Liver (tissue), 9 donors: ENCODE measurements around the genes CSF3R, MYCBP and HPCAL4.

DNA sequence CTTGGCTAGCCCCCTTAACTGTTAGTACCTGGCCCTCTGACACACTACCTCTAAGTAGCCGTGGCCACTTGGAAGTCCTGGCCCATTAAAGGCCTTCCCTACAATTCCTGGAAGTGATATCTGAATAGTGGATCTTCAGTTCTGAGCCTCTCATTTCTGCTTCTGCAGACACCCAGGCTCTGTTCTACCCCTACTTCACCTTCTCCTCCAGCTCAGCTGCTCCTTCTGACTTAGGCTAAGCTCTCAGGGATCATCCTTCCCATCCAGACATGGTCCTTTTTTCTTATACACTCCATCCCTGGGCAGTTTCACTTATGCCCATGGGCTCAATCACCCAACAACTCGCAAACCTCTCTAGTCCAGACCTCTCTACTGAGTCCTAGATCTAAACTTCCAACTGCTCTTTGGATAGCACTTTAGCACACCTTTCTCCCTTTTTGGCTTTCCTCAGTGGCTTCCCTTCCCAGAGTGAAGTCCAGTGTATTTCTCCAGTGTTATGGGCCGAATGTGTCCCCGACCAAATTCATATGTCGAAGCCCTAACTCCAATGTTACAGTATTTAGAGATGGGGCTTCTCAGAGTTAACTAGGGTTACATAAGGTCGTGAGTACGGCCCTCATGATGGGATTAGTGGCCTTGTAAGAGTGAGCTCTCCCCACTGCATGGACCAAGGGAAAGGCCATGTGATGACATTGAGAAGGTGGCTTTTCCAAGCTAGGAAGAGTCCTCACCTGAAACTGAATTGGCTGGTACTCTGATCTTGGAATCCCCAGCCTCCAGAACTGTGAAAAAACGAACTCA, 3.9 kb upstream of the OSCP1 start:
- PRO-cap, 5 experiments, result no peak in any of the 5 experiments
- RAMPAGE, long total RNA, 2 experiments, result no peak in any of the 2 experiments
- RRBS, result no CpG with 5 or more reads among the region's 8 CpGs

DNA sequence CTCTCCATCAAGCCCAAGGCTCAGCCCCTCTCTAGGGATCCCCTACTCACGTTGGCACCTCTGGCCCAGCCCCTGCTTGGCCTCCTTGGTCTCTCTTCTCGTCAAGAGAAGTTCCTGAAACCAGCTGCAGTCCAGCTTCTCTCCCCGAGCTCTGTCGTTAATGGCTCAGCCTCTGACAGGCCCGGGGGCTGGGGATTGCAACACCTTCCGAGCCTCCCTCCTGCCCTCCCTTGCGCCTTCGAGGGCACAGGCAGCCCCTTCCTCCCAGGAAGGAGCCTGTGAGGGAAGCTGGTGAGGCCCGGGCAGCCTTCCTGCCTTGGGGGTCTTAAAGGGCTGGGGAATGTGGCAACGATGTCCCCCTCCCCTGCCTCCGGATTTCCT, at the start of gene CSF3R:
CSF3R (minus strand) TSS at position 153 of the 381 bp plus-strand sequence.
- PRO-cap, 5 experiments, result peak in 4 of 5 experiments; most common minus-strand start position 153 of the sequence (in 4)
- RAMPAGE, long total RNA, 2 experiments, result start-site peak on the minus strand in 2 of 2 experiments, centred at positions 122 to 150 of the sequence, 427 to 2,635 reads per replicate
- RRBS, result 50% methylated on average over 3 of the region's 11 CpGs

DNA sequence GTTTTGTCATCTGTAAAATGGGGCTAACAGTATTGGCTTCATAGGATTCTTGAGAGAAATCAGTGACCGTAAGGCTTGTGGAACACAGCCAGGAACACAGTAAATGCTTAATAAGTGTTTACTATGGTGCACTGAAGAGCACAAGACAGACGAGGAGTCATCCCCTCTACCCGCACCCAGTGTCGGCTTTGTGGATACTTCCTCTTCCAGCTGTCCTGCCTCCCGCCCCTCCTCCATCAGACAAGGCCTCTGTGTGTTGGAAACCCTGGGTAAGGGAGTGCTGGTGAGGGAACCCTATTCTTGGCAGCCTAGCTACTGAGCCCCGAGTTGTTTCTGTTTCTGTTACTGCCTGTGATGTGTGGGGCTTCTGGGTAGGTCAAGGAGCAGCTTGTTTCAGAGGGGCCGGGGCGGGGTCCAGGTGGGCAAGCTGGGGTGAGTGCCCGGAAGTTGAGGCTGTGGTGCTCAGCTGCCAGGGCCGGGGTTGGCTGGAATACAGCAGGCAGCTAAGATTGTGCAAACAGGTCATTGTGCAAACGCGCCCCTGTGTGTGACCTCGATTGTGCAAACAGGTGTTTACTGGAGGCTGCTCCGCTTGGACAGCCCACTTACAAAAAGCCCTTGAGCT, 4.0 kb upstream of the CSF3R start:
- PRO-cap, 5 experiments, result peak in 2 of 5 experiments; most common minus-strand start position 483 of the sequence (in 2)
- RAMPAGE, long total RNA, 2 experiments, result no peak in any of the 2 experiments
- RRBS, result 28% methylated on average over 3 of the region's 14 CpGs

DNA sequence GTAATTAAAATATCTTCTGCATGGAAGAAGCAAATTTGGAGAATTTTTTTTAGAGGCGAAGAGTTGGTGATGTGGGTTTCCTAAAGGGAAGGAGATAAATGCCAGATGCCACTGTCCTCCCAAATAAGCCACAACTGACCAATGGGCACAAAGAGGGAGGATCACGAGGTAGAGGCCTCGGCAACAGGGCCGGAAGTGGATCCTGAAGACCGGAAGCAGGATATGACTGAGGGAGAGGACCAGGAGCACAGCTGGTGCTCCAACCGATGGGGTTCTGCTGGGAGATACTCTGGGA, 169.1 kb downstream of the GRIK3 start:
- PRO-cap, 5 experiments, result no peak in any of the 5 experiments
- RAMPAGE, long total RNA, 2 experiments, result no peak in any of the 2 experiments
- RRBS, result no CpG with 5 or more reads among the region's 6 CpGs

GRCh38 chr1:37053975-37054364, 19.7 kb upstream of the GRIK3 start:
- PRO-cap, 5 experiments, result no peak in any of the 5 experiments
- RAMPAGE, long total RNA, 2 experiments, result no peak in any of the 2 experiments
- RRBS, result no CpG with 5 or more reads among the region's 1 CpG

DNA sequence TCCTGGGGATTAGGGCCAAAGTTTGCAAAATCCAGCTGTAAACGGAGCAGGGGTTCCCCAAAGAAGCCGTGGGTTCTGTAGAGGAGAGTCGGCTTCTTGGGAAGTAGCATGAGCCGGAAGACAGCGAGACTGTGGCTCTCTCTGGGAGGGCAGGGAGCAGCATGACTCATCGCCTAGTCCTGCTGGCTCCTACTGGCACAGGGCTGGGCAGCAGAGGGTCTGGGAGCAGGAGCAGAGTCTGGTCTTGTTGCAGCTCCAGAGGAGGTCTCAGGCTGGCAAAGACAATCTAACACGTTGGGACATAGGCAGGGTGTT, 2.7 kb upstream of the ZC3H12A start:
- PRO-cap, 5 experiments, result peak in 3 of 5 experiments; most common plus-strand start position 210 of the sequence (in 3); most common minus-strand start position 122 of the sequence (in 1)
- RAMPAGE, long total RNA, 2 experiments, result no peak in any of the 2 experiments
- RRBS, result no CpG with 5 or more reads among the region's 7 CpGs

DNA sequence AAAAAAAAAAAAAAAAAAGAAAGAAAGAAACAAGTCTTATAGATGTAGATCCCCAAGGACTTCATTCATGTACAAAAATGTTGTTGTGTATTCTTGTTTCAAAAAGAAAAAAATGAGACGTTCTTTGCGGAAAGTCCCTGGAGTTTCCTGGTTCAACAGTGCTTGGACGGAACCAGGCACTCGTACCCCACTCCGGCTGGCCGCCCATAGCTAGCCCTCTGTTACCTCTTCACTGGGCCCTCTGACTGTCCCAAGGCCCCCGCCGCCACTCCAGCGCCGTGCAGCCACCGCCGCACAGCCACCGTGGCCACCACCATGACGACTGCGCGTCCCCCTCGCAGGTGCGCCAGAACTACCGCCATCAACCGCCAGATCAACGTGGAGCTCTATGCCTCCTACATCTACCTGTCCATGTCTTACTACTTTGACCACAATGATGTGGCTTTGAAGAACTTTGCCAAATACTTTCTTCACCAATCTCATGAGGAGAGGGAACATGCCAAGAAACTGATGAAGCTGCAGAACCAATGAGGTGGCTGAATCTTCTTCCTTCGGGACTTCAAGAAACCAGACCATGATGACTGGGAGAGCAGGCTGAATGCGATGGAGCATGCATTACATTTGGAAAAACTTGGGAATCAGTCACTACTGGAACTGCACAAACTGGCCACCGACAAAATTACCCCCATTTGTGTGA, 9.5 kb downstream of the SNIP1 start:
- PRO-cap, 5 experiments, result no peak in any of the 5 experiments
- RAMPAGE, long total RNA, 2 experiments, result no peak in any of the 2 experiments
- RRBS, result no CpG with 5 or more reads among the region's 24 CpGs

DNA sequence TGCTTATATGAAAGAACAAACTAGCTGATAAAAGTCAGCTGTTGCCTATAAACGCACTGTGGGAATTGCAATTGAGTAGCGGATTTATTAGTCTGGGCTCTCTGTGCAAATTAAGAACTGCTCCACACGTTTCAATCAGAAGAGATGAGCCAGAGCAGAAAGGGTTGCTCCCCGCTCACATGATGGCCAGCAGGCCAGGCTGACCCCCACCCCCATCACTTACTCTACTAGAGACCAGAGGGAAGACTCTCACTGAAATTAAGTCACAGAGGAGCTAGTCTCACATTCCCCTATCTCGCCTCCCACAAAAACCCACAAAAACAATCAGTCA, 13.6 kb downstream of the C1orf109 start:
- PRO-cap, 5 experiments, result no peak in any of the 5 experiments
- RAMPAGE, long total RNA, 2 experiments, result no peak in any of the 2 experiments
- RRBS, result no CpG with 5 or more reads among the region's 5 CpGs

GRCh38 chr1:37947428-37947970, 646 bp upstream of the INPP5B start:
- PRO-cap, 5 experiments, result peak in 2 of 5 experiments; most common minus-strand start chr1:37947545 (in 2)
- RAMPAGE, long total RNA, 2 experiments, result no peak in any of the 2 experiments
- RRBS, result 83% methylated on average over 1 of the region's 8 CpGs

GRCh38 chr1:38498677-38499103, 360.9 kb downstream of the RRAGC start:
- PRO-cap, 5 experiments, result no peak in any of the 5 experiments
- RAMPAGE, long total RNA, 2 experiments, result no peak in any of the 2 experiments
- RRBS, result no CpG with 5 or more reads among the region's 7 CpGs

DNA sequence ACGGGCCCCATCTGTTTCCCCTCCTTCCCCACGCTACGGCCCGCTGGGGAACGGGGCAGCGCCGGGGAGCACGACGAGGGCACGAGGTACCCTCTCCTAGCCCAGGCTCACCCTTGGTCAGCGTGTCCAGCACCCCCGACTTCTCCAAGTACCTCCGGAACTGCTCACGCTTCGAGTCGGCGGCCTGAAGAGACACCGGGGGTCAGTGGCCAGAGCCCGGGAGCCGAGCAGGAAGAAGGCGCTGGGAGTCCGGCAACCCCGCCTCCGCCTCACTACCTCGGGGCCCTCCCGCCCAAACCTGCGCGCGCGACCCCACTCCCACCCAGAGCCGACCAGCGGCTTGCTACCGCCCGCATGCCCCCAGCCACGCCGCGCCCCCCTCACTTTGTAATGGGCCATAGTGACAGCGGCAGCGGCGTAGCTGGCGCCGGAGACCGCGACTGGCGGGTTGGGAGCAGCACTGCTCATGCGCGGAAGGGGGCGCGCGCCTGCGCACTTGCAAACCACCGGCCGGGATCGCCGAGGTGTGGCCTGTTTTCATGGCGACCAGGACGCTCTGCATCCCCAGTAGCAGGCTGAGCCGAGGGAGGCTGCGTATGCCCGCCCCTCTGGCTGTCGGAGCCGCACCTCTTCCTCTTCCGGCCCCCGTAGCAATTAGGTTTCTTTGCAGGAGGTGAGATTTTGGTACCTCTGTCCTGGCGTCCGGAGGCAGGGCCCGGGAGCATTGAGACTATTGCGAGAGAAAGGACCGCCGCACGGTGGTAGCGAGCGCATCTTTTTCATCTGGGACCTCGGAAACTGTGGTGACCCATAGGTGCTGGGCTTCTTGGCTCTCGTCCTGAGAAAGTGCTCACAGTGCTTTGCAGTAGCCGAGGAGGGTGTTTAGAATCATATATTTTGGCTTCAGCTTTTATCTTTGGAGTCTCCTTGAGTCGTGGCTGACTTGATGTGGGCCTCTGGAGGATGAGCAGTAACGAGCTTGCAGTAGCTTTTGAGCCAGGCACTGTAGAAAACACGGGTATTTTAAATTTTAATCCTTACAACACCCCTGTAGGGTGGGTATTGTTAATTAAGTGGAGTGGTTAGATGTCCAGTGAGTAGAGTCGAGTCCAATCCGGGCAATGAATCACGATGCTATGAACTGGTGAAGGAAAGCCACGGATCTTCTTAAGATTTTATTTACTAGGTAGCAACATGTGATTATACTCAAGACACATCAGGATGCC, at the start of gene MYCBP:
MYCBP (minus strand) TSS at position 442 of the 1,226 bp plus-strand sequence.
- PRO-cap, 5 experiments, result peak in 5 of 5 experiments; most common plus-strand start position 634 of the sequence (in 3); most common minus-strand start position 442 of the sequence (in 4)
- RAMPAGE, long total RNA, 2 experiments, result start-site peak on the minus strand in 2 of 2 experiments, centred at positions 426 to 432 of the sequence, 127 to 295 reads per replicate
- RRBS, result 1% methylated on average over 22 of the region's 83 CpGs

DNA sequence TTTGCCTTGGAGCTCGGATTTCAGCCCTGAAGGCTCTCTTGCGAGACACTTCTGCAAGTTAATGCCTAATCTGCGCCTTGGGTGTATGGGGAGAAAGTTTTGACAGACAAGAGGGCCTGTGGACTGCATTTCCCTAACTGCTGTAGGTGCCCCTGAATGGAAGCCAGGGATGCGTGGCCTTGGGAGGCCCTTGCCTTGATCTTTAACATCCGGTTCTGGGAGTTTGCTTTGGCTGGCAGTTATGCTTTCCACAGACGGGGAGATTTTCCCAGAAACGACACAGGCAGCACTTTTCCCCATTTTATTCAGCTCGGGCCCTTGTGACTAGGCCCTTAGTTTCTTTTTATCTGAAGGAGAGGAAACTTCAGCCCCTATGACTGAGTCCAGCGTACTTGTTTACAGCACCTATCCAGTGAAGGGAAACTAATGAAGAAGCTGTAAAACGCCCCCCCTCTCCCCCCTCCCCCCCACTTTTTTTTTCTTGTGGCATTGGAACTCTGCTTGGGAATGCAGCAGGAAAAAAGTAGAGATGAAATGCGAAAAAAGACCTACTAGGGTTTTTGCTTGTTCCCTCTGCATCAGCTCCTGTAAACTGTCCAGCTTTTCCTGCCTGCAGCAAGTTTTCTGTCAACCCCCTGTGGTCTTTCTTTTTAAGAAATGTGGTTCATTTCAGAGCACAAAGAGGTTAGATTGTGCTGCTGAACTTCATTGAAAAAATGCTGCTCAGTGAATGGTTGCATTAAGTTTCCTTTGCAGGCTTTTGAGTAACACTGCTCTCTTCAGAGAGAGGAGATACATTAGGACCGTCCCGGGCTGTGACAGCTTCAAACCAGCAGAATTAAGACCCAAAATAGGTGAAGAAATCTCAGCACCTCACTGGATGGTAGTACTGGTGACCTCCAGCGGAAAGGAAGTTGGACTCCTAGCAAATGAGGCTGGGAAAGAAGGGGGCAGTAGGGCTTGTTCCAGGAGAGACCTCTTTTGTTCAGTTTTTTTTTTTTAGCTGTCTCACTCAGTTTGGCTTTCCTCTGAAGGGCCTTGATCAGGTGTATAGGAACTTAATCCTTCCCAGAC, 80.5 kb downstream of the NDUFS5 start:
- PRO-cap, 5 experiments, result peak in 3 of 5 experiments; most common plus-strand start position 260 of the sequence (in 1); most common minus-strand start position 204 of the sequence (in 2)
- RAMPAGE, long total RNA, 2 experiments, result no peak in any of the 2 experiments
- RRBS, result no CpG with 5 or more reads among the region's 14 CpGs

GRCh38 chr1:39110485-39111315, 84.5 kb downstream of the NDUFS5 start:
- PRO-cap, 5 experiments, result no peak in any of the 5 experiments
- RAMPAGE, long total RNA, 2 experiments, result no peak in any of the 2 experiments
- RRBS, result no CpG with 5 or more reads among the region's 5 CpGs

- PRO-cap, 5 experiments, result no peak in any of the 5 experiments
- RAMPAGE, long total RNA, 2 experiments, result no peak in any of the 2 experiments
- RRBS, result 82% methylated on average over 4 of the region's 14 CpGs
Observed at GRCh38 chr1:39387812-39388724, 103.4 kb upstream of the BMP8A start.

GRCh38 chr1:39487212-39488292, 3.9 kb upstream of the BMP8A start:
- PRO-cap, 5 experiments, result no peak in any of the 5 experiments
- RAMPAGE, long total RNA, 2 experiments, result no peak in any of the 2 experiments
- RRBS, result no CpG with 5 or more reads among the region's 10 CpGs

DNA sequence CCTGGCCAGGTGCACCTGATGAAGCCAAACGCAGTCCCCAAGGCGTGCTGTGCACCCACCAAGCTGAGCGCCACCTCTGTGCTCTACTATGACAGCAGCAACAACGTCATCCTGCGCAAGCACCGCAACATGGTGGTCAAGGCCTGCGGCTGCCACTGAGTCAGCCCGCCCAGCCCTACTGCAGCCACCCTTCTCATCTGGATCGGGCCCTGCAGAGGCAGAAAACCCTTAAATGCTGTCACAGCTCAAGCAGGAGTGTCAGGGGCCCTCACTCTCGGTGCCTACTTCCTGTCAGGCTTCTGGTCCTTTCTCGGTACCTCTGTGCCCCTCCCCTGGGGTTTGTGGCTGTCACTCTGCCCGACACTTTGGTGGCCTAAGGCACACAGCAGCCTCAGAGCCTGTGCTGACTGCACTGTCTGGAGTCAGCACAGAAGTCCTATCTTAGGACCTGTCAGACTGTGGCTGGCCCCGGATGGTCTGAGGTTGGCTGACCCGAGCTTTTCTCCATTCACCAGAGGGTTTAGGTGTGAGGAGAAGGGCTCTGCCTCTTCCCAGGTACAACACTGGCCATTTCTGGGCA, 34.3 kb downstream of the BMP8A start:
- PRO-cap, 5 experiments, result no peak in any of the 5 experiments
- RAMPAGE, long total RNA, 2 experiments, result no peak in any of the 2 experiments
- RRBS, result no CpG with 5 or more reads among the region's 14 CpGs

DNA sequence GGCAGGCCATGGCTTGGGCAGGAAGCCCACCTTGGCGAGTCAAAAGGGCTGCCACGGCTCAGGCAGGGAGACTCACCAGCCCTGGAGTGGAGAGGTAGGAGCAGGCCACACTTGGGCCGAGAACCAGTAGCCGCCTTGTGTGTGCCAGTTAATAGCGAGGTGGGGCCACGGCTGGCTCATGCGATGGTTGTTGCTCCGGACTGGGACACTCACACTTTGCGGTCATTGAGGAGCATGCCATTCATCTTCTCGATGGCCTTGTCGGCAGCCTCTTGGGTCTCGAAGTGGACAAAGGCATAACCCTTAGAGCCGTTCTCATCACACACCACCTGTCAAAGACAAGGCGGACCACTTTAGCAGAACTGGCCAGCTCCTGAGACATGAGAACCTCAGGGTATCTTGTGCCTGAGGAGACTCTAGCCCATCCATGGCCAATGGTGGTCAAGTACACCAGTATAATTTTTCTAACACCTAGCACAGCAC, 5.5 kb downstream of the PABPC4 start:
- PRO-cap, 5 experiments, result no peak in any of the 5 experiments
- RAMPAGE, long total RNA, 2 experiments, result no peak in any of the 2 experiments
- RRBS, result no CpG with 5 or more reads among the region's 14 CpGs

- PRO-cap, 5 experiments, result no peak in any of the 5 experiments
- RAMPAGE, long total RNA, 2 experiments, result no peak in any of the 2 experiments
- RRBS, result 54% methylated on average over 7 of the region's 51 CpGs
Observed at GRCh38 chr1:39609465-39610458, 29.7 kb downstream of the HEYL start.

DNA sequence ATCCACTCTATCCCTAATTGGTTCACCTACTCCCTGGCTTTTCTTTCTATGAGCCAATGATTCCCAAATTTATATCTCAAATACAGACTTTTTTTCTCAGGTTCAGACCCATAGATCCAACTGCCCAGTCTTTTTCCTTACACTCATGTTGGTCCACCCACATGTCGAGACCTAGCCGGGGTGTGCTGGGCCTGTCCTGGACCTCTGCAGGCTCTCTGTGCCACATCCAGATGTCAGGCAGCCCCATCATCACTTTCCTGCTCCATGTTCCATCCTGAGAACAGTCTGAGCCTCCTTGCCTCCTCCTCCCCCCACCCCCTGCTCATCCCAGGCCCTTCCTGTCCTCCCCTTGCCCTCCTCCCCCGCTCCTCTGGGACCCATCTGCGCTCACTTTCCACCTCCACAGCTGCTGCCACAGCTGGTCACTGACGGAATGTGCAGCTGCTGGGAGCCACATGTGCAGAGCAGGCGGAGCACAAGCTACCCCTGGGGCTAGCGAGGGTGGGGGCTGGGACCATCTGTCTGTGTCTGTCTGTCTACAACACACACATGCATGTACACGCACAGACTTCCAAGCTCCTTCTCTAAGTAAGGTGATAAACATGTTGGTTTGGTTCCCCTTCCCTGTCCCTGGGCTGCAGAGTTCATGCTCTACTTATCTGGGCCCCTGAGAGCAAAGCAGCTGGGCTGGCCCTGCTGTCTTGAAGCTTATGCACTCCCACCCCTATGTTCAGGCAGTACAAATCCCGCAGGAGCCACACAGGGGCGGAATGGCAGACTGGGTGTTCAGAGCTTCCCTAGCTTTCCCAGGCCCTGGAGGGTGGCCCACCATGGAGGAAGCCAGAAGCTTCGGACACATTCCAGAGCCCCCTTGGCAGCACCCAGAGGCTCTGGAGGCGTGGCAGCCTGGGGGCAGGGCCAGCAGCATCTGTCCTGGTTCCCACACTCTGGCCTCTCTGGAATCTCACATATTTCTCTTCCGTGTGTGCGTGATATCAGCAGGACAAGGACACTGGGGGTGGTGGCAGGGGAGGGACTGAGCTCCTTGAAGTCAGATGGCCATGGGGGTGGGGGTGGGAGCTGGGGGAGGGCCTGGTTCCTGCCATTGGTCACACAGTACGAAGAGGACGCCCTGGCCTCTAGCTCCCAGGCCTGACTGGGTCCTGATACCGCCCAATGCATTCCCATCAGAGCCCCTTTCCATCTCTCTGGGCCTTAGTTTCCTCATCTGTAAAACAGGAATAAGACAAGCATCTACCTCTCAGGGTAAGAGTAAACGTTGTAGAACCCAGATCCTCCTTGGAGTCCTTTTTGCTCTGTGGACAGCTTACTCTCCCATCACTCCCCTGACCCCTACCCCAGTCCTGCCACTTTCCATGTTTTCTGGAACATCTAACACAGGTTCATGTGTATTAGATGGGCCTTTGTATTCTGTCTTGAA, 7.0 kb upstream of the HEYL start:
- PRO-cap, 5 experiments, result peak in 2 of 5 experiments; most common plus-strand start position 1,112 of the sequence (in 1); most common minus-strand start position 966 of the sequence (in 1)
- RAMPAGE, long total RNA, 2 experiments, result no peak in any of the 2 experiments
- RRBS, result no CpG with 5 or more reads among the region's 18 CpGs

GRCh38 chr1:39691240-39692177, at the start of gene HPCAL4:
TSS of gene HPCAL4 (minus strand) at chr1:39691433.
- PRO-cap, 5 experiments, result peak in 3 of 5 experiments; most common minus-strand start chr1:39691403 (in 3)
- RAMPAGE, long total RNA, 2 experiments, result no peak in any of the 2 experiments
- RRBS, result 5% methylated on average over 31 of the region's 67 CpGs